ENCODE results near the gene KRT10.

DNA sequence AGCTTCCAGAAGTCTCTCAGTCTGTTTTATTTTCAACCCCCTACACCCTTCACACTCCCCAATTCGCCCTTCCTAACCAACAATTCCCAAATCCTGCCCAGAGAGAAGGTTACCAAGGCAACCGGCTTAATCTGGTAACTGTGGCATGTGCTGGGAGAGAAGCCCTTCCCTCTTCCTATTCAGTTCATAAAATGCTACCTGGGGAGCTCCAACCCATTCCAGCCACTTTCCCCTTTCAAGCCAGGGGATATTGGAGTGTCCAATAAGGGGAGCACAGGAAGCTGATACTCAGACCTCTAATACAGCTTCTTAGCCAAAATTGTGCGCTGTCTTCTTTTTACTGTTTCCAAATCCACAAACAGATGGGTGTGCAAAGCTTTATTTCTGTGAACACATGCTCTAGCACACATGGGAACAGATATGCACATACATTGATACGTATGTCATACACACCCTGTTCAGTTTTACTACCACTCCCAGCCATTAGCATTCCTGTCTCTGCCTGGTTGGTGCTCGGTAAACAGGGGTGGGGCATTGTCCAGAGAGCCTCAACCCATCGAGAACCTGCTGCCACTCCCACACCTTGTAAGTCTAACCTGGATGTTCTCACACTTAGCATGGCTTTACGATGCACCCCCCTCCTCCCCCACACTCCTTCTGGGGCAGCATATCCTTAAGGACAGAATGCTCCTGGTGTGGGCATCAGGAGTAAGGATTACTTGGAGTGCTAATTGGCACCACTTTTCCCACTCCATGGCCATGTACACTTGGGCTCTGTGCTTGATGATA lies 1.1 kb upstream of the RAPGEFL1 start:
- RRBS, result no CpG with 5 or more reads among the region's 7 CpGs

DNA sequence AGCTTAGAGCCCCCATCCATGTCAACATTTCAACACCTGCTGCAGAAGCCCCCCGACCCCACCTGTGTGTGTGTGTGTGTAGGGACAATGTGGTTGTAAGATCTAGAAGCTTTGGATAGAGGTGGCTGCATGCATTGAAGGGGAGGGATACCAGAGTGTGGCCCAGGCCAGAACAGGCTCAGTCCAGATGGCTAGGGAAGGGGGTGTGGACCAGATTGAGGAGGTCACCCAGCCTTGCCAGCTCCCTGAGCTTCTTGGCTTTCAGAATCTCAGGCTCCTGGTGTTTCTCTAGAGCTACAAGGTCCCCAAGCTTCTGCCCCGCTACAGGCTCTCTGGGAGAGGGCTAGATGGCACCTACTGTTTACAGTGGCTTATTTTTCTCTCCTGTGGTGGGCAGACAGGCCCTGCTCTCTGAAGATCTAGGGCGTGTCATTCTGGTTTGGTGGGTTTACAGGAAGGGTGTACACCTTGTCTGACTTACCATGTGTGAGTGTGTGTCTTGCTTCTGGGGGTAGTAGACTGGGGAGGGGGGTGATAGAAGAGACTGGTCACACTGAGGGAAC lies 975 bp downstream of the RARA start:
- RRBS, result no CpG with 5 or more reads among the region's 3 CpGs

- RRBS, result no CpG with 5 or more reads among the region's 10 CpGs
Measured at GRCh38 chr17:40325186-40326049, 16.4 kb downstream of the RARA start.

GRCh38 chr17:40338008-40338207 lies 26.6 kb downstream of the GJD3 start:
- RRBS, result no CpG with 5 or more reads among the region's 4 CpGs

DNA sequence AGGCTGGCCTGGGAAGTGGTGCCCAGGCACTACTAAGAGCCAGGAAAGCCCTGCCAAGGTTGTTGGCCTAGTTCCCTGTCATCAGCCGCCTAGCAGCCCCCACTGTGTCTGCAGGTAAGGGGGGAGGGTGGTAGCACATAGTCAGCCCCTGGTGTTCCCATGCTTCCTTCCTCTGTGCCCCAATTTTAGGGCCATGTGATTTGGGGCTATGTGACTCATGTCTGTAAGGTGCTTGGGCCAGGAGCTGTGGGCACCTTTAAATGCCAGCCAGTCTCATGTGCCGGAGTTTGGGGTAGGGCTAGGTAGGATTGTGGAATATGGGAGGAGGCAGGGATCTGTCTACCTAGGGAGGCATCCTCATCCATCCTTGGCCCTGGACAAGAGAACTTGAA lies 17.7 kb downstream of the GJD3 start:
- RRBS, result no CpG with 5 or more reads among the region's 2 CpGs

DNA sequence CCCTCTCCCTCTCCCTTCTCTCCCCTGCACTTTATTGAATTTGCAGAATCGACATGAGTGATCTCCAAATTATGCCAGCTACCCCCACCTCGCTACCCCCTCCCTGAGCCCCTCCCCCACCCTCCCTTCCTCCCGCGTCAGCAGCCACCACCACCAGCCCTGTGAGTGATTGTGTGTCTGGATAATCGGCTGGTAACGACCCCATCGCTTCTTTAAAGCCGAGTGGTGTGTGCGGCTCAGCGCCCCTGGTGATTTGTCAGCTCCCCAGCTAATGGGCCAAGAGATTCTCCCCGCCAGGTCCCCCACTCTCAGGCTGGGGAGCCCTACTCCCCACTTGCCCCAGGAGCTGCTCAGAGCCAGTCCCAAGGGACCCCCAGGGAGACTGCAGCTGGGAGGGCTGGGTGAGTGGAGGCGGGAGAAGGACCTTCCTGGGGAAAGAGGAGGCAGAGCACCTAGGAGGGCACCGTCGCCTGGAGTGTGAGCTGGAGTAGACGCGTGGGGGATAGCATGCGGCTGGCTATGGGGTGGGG lies 13.3 kb downstream of the GJD3 start:
- RRBS, result no CpG with 5 or more reads among the region's 17 CpGs

- RRBS, result no CpG with 5 or more reads among the region's 5 CpGs
Measured at GRCh38 chr17:40450061-40450693, 6.9 kb downstream of the IGFBP4 start.

DNA sequence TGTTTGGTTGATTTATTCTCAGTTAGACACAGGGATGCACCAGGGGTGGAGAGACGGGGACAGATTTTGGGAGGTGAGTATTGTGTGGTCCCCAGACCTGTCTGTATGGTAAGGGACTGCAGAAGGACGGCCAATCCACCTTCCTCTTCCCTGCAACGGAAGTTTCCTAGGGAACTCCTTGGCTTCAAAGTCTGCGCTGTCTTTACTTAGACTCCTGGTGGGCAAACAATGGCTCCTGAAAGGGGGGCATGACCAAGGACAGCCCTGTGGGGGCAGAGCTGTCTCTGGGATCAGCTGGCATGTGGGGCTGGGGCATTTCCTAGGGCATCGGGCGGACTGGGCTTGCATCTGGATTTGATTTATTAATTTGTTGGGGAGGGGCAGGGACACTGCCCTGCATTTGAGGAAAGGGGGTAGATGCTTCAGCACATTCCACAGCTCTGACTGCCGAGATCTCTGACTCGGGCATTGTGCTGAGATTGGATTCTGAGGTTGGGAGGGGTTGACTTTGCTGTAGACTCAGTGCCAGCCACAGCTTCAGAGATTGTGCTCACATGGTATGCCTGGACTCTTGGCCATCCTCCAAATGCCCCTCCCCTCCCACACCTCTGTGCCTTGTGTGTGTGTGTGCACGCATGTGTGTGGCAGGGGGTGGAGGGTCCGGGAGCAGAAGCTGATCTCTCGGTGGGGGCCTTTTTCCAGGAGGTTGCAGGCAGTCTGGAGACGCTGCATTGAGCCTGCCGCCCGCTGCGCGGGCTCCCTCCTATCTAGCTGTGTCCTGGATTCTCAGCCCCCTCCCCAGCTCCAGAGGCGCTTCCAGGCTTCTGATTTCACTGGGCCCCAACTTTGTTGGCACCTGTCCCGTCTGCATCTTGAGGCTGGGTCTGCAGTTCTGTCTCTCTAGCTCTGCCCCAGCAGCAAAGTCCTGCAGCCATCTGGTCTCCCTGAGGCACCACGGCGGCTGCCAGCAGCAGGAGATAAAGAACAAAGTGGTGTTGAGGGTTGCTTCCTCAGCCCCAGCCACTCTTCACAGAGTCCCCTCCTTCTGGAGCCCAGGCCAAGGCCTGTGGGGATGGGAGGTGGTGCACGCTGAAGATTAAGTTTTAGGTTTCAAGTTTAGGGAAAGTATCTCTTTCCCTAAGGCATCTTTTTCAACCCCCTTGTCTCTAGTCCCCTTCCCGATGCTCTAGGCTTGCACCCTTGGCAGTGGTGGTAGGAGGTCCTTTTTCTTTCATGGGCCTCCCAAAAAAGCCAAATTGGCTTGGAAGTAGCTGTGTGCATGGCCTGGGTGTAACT lies 14.9 kb downstream of the IGFBP4 start:
- RRBS, result no CpG with 5 or more reads among the region's 22 CpGs

- RRBS, result no CpG with 5 or more reads among the region's 5 CpGs
Measured at GRCh38 chr17:40460405-40461083, 17.3 kb downstream of the IGFBP4 start.

- RRBS, result 14% methylated on average over 5 of the region's 24 CpGs
Measured at GRCh38 chr17:40499434-40500335, 1.7 kb downstream of the TNS4 start.

- RRBS, result no CpG with 5 or more reads among the region's 3 CpGs
Measured at GRCh38 chr17:40516665-40517239, 15.3 kb upstream of the TNS4 start.

GRCh38 chr17:40528797-40529329 lies 27.4 kb upstream of the TNS4 start:
- RRBS, result no CpG with 5 or more reads among the region's 10 CpGs

GRCh38 chr17:40551082-40551663 lies 14.1 kb downstream of the CCR7 start:
- RRBS, result no CpG with 5 or more reads among the region's 6 CpGs

DNA sequence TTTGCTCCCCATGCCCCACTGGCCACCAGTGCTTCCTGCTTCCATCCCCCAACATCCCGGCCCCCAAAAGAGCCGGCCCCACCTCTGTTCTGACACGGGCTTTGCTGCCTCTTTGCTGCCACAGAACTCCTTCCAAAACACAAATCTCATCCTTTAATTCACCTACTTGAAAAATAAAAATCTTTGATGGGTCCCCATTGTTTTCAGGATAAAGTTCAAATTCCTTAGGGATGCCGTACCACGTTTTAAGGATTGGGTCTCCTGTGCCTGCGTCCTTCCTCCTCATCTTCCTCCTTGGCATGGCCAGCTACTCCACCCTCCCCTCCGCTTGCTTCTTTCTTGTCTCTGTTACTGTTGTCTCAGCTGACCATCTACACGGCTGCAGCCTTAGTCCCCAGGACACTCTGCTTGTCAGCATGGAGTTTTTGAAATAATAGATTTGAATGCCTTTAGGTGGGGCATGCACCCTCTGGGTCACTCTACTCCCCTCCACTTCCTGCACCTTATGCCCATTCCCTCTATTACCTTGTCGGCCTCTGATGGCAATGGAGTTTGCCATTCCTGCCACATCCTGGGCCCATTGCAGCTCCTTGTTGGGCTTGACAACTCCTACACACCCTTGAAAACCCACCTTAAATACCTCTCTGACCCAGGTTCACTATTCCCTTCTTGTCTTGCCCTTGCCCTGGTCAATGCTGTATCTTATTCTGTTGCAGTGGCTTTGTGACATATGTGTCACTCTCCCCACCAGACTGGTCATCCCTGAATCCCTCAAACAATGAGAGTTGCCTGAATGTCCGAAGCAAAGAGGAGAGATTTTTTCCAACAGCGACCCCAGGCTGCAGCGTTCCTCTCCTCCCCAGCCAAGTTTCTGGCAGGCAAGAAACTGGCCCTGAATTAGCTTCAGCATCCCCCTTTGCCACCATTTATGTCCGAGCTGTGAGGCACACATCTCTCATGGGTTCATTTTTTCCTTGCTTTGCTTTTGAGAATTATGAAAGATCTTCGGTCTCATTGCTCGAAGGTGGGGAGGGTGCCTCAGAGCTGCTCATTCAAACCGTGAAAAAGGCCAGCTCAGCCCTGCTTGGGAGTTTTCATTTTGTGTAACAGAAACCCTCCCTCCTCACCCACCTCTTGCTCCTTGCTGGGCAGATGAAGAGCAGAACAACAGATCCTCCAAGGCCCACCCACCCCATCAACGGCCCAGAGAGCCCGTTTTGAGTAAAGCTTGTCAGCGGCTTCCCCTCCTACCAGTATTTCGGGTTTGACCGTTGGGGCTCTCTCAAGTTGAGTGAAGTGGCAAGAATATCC lies 2.4 kb downstream of the CCR7 start:
- RRBS, result no CpG with 5 or more reads among the region's 21 CpGs

- RRBS, result no CpG with 5 or more reads among the region's 6 CpGs
Measured at GRCh38 chr17:40597240-40597913, 32.1 kb upstream of the CCR7 start.

GRCh38 chr17:40602601-40603294 lies 37.5 kb upstream of the CCR7 start:
- RRBS, result no CpG with 5 or more reads among the region's 17 CpGs

GRCh38 chr17:40604198-40604647 lies 39.0 kb upstream of the CCR7 start:
- RRBS, result no CpG with 5 or more reads among the region's 1 CpG

DNA sequence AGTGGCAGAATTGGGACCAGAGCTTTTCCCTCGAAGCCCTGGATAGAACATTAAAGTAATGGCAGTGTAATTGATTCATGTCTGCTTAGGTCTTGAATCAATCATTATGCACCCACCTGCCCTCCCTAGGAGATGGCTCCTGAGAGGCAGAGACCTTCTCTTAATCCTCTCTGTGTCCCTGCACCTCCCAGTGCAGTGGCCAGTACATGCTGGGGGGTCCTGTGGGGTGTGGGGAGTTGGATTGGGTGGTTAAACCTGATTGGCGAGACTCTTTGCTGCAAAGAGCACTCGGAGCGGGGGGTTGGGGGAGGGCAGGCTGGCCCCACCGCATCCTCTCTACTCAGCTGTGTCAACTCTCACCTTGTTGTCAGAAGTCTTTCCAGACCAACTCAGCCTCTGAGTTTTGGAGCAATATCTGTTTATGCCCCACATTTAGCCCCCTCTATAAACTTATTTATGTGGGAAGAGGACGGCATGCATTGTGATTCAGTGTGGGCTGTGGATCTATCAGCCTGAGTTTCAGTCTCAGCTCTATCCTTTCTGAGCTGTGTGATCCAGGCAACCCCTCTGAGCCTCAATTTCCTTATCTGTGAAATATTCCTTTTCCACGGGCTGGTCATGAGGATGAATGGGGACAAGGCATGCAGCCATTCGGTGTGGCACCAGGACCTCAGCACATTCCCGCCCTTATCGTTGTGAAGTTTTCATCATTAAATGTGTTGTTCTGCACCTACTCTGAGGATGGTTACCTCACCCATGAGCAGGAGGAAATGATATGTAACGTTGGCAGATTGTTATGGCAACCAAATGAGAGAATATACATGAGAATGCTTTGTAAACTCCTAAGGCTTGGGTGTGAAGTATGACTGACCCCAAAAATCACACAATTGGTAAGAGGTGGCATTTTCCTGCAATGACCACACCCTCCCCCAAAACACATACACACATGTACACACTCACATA lies 39.8 kb downstream of the SMARCE1 start:
- RRBS, result no CpG with 5 or more reads among the region's 11 CpGs

DNA sequence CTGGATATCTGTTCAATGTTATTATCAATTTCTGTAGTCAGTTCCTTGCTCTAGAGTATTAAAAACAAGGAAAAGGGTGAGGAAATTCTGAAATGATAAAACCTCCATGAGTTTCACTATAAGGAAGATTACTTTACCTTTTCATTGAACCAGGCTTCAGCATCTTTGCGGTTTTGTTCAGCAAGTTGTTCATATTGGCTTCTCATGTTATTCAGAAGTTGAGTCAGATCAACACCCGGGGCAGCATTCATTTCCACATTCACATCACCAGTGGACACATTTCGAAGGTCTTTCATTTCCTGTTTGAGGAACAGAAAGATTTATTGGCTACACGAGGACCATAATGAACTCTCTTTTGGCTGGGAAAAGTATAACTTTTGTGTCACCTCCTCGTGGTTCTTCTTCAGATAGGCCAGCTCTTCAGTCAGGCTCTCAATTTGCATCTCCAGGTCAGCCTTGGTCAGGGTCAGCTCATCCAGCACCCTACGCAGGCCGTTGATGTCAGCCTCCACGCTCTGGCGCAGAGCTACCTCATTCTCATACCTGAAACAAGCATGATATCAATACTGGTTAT lies 2.2 kb downstream of the KRT10 start:
- RRBS, result no CpG with 5 or more reads among the region's 9 CpGs

DNA sequence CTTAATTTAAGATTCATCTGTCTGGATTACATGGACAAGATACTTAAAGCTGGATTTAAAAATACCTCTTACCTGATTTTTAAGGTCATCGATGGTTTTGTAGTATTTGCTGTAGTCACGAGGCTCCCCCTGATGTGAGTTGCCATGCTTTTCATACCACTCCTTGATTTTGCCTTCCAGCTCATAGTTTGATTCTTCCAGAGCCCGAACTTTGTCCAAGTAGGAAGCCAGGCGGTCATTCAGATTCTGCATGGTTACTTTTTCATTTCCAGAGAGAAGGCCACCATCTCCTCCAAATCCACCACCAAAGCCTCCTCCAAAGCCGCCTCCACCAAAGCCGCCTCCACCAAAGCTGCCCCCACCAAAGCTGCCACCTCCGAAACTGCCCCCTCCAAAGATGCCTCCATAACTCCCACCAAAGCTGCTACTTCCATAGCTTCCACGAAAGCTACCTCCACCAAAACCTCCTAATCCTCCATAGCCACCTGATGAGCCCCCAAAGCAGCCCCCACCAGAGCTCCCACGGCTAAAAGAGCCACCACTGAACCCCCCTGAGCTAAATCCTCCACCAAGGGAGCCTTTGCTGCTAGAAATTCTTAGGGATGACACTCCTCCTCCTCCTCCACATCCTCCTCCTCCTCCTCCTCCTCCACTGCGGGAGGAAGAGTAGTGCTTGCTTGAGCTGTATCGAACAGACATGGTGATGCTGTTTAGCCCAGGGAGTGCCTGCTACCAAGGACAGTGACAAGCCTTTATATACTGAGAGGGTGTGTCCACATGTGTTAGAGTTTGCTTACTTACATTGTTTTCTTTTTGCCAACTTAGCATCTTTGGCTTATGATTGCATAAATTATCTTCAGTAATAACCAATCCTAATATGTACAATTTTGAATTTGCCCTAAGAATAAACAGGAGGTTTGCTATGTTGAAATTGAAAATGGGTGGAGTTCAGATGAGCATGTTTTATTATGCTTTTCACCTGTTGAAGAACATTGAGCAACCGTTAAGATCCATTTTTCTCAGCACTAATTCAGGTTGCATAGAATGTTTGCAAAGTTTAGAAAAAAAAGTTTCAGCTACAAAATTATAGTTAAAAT lies at the start of gene KRT10:
KRT10 (minus strand) TSS at position 728 of the 1,097 bp plus-strand sequence.
- RRBS, result no CpG with 5 or more reads among the region's 12 CpGs